T47D (cell line): ENCODE measurements around the genes VCPKMT and L2HGDH.

- RRBS: no CpG with 5 or more reads among the region's 1 CpG
Measured at GRCh38 chr14:44982950-44983805, 21.2 kb downstream of the TOGARAM1 start.

DNA sequence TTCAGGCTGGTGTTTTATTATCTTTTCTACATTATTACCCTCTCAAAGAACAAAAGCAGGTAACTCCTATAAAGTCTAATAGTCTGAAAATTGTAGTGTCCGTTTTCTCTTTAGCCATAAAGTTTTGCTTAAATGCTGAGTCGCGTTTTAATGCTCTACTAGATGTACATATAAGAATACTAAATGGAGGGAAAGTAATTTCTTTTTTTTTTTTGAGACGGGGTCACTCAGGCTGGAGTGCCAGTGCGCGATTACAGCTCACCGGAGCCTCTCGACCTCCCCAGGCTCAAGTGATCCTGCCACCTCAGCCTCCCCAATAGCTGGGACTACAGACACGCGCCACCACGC, 1.3 kb upstream of the LRR1 start:
- RRBS: 5% methylated on average over 2 of the region's 11 CpGs

GRCh38 chr14:49767848-49768096, 181 bp upstream of the KLHDC2 start:
- RRBS: under 1% methylated on average over 9 of the region's 31 CpGs

GRCh38 chr14:49774898-49775623, 7.1 kb downstream of the KLHDC2 start:
- RRBS: no CpG with 5 or more reads among the region's 3 CpGs

DNA sequence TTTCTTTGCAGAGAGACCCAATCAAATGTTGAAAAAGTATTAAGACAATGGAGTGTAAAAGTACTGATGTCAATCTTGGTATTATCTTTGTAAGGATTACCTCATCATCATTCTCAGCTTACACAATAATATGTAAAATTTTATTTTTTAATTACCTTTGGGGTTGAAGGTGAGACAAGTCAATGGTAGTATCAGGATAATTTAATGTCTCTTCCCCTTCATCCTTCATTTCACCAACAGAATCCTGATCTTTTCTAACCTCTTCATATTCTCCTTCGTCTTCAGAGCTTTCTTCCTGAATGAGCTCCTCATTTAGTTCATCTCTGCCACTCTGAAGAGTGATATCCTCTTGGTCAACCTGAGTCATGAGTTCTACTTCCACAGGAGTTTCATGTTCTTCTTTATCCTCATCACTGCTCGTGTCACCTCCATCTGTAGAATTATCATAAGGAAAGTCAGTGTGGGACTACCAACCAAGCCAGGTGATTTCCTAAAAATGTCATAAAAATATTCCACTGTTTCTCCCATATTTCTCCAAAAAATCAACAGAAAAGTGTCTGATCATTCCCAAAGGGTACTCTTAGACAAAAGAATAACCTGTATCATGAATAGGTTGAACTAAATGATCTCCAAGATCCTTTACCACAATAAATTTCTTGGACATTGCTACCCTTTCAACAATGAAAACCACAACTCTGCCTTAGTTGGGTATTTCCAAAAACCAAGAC, 32.5 kb downstream of the KLHDC2 start:
- RRBS: no CpG with 5 or more reads among the region's 2 CpGs

- RRBS: no CpG with 5 or more reads among the region's 26 CpGs
Measured at GRCh38 chr14:49853601-49854156, 1.1 kb upstream of the NEMF start.

DNA sequence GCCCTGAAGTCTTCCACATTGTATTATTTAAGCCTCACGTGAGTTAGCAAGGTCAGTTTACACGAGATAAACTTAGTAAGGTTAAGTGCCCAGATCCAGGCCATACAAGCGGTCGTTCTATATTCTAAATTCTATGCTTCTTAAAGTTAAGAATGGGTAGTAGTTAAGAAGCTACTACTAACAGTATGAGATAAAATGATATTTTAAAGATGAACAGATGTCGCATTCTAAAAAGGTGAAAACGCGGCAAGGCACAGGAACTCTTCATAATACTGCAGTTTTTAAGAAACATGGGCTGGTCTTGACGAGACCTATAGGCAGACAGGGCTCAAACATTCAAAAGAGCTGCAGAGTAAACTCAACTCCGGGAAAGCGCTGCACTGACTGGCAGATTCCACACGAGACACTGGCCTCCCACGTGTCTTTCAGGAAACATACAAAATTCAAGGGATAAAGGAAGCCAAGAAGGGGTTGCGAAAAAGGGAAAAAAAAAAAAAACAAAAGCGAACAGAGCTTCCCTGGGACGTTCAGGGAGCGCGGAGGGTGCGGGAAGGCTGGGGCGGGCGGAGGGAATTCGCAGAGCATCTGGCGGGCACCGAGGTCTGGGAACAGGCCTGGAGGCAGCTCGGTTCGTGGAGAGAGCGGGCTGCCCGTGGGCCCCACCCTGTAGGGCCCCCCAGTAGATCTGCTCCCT, 636 bp upstream of the ARF6 start:
- RRBS: no CpG with 5 or more reads among the region's 27 CpGs

DNA sequence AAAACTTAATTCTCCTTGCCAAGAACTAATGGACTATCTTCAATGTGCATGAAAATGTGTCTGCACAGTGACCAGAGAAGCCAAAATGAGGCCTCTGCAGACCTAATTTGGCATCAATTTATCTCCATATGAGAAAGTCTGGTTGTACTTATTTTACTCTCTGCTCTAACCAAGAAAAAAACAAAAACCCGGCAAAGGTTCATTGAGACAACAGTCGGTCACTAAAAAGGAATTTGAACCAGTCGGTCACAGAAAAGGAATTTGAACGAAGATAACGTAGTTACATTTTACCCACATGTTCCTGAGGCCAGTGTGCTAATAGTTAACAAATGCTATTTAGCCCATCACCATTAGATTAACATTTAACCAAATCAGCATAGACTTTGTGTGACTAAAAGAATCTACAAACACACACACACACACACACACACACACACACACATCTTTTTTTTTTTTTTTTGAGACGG, 94.4 kb downstream of the ARF6 start:
- RRBS: no CpG with 5 or more reads among the region's 6 CpGs

GRCh38 chr14:50003072-50004193, 110.6 kb downstream of the ARF6 start:
- RRBS: 2% methylated on average over 22 of the region's 59 CpGs

DNA sequence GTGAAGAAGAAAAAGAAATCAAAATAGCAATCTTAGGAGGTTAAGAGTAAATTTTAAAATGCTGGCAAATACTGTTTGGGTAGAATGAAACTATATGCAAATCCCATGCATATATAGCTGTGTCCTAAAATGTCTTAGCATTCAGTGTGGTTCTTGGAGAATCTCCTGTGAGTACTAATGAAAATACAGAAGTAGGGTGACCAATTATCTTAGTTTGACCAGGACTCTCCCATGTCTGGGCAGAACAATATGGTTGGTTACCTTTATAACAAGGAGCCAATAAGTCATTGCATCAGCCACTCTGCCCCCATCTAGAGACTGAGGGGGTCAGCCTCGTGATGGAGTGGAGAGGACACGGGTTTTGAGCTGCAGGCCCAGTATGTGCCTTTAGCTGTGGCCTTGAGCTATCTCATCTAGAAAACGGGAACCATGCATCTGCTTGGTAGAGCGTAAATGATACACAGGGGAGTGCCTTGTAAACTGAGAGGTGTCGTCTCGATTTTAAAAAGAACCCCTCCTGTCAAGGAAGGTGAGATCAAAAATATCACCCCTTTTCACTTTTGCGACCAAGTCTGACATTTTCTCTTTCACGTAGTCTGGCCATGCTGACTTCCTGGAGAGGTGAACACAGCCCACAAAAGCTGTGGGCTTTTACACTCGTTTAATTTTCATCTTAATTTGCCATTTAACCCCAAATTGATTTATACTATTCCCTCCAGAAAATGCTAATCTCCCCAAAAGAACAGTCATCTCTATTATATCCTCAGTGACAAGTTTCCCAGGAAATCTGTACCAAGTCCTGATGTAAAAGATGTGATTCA, 30.9 kb downstream of the VCPKMT start:
- RRBS: no CpG with 5 or more reads among the region's 9 CpGs

DNA sequence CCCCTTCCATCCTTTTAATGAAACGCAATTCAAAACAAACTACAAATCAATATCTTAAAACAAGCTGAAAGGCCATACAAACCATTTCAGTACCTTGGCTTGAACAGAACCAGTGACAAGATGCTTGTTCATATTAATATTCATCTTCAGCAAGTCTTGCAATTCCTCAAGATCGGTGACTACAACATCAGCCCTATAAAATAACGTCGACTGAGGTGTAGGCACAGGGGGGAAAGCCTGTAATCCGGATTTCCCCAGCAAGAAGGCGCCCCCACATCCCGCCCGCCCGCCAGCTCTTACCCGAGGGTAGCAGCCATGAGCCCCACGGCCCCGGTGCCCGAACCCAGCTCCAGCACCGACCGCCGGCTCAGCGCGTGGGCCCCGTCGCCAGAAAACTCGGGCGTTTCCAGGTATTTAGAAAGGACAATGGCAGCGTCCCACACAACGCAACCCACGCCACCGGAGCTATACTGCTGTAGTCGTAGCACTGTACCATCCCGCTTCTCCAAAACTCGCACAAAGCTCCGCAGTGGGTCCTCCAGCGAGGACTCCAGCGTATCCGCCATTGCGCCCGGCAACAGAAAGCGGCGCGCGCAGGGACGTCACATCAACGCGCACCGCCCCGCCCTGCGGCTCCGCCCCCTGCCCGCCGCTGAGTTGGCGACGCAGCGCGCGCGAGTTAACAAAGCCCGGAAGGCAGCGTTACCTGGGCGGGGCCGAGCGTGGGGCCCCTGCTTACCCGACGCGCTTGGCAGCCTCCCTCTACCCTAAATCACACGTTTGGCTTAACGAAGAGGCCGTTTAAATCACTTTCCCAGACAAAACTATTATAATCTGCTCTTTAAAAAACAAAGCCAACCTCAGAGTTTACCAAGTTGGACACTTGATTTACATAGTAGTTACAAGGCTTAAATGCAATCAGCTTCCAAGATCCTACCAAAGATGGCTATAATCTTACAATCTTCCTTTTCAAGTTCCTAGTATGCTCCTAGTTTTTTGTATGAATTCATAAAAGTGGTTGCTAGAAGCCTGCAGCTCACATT, at the start of gene VCPKMT:
VCPKMT (minus strand) TSS at position 586 of the 1,043 bp plus-strand sequence.
- RRBS: 2% methylated on average over 28 of the region's 65 CpGs

DNA sequence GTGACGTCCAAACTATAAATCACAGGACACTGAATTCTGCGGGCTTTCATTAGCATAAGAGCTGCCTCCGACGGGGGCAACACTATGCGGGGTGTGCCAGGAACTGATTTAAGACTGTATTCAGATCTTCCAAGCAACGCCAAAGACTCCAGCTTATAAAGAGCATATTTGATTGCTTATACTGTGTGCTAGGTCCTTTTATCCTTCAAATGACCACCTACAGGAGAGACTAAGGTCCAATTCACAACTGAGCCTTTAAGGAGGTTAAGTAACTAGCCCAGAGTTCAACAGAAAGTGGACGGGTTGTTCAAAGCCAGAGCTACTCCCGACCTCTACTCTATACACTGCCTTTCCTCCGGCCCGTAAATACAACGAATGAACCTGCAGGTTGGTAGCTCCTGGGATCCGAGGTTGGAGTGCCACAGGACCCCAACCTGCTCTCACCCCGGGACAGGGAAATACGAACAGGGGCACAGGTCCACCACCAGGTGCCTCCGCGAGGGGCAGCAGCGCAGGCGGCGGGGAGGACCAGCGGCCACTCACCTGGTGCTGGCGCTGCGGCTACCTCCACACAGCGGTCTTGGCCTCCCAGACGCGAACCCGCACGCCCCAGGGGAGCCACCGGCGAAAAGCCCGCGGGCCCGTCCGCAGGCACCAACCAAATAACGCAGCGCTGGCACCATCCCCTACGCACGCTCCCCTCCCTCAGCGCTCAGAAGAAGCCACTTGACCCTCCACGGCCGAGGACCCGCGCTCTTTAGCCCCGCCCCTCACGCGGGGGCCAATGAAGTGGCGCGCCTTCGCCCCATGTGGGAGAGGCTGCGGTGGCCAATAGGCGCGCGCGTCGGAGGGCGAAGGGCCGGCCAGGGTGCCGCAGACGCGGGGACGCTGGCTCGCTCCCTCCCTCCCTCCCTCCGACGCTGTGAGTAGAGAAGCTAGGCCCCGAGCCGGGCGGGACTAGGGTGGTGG, at the start of gene L2HGDH:
L2HGDH (minus strand) TSS at position 762 of the 969 bp plus-strand sequence.
- RRBS: 1% methylated on average over 14 of the region's 66 CpGs

DNA sequence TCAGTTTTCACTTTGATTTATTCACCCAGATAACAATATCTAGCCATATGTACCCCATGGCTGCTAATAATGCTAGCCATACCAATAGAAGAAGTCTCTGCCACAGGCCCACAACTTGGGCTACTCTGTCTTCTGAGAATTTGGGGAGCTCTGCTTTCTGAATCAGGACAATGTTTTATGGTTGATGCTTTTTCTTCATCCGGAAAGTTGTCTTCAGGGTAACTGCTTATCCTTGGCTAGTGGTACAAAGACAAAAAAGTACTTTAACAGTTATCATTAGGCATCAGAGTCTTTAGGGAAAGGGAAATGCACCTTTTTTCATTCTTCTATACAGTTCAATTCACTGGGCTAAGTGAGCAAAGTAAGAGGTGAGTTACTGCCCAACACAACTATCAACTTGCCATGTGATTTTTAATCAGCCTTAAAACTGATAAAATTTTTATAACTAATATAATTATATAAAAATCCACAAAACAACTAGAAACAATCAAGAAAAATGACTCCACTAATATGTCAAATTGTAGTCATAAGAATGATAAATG, 48.3 kb upstream of the CDKL1 start:
- RRBS: no CpG with 5 or more reads among the region's 1 CpG

DNA sequence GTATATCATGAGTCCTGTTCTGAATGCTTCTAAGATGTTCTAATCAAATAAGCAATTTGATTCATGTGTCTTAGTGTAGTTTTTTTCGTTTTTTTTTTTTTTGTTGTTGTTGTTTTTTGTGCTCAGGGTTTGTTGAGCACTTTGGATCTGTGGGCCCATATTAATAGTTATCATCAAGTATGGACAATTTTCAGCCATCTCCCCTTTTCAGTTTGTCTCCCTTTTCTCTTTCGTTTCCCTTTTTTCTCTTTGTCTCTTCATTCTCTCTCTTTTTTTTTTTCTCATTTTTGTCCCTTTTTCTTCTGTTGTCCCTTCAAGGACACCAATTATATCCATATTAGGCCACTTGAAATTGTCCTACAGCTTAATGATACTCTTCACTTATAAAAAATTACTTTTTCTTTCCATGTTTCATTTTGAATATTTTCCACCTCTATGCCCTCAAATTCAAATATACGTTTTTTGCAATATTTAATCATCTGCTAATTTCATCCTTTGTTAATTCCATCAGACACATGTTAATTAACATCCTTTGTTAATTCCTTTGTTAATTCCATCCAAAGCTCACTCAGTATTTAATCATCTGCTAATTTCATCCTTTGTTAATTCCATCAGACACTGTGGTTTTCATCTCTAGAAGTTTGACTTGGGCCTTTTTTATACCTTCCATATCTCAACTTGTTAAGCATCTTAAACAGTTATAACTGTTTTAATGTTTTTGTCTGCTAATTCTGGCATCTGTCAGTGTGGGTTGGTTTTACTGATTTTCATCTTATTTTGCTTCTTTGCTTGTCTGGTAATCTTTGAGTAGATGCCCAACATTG, 53.2 kb downstream of the MAP4K5 start:
- RRBS: no CpG with 5 or more reads among the region's 3 CpGs

GRCh38 chr14:50678014-50678415, 9.9 kb upstream of the SAV1 start:
- RRBS: no CpG with 5 or more reads among the region's 3 CpGs

- RRBS: no CpG with 5 or more reads among the region's 2 CpGs
Measured at GRCh38 chr14:50739658-50740062, 71.6 kb upstream of the SAV1 start.

GRCh38 chr14:50770003-50770632, 60.8 kb downstream of the NIN start:
- RRBS: 100% methylated on average over 2 of the region's 14 CpGs

- RRBS: no CpG with 5 or more reads among the region's 14 CpGs
Measured at GRCh38 chr14:50821583-50822561, 9.1 kb downstream of the NIN start.